Metastatic Breast Carcinoma in the Ovary (tissue), 3 donors: ENCODE measurements around a stretch of chr9.

DNA sequence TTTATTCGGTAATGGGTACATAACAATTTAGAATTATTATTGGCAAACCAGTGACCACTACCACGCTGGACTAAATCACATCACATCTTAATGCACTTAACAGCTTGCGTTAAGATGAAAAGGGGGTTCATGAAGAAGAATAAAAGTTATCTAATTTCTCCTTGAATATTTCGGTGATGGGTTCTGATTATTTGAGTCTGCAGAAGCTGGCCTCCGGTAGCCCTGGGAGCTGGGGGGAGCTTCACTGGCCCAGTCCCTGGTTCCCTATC lies 190.6 kb downstream of the FANCC start:
- PRO-cap, 3 experiments = no peak in any of the 3 experiments

GRCh38 chr9:95270842-95271061 lies 46.8 kb downstream of the FANCC start:
- PRO-cap, 3 experiments = no peak in any of the 3 experiments

DNA sequence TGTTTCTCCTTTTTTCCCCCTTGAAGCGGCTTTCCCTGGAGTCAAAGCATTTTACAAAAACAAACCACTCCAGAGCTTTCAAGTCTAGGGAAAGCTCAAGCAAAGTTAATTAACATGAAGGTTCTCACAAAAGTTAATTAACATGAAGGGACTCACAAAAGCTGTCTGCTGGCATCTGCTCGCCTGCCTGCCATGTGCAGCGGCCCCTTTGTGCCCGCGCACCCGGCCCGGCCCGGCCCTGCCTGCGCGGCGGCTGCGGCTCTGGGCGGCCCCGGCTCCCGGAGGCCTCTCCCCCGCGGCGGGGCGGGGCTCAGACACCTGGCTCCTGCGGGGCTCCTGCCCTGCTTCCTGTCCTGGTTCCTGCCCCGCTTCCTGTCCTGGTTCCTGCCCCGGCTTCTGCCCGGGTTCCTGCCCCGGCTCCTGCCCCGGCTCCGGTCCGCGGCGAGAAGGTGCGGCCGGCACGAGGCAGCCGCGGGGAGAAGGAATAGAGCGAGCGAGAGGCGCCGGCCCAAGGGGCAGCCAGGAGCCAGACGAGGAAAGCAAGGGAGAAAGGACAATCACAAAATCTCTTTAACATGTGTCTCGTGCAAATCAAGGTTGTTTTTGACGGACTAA lies 82.4 kb downstream of the PTCH1 start:
- PRO-cap, 3 experiments = peak in 3 of 3 experiments; most common plus-strand start position 434 of the sequence (in 2); most common minus-strand start position 290 of the sequence (in 2)

DNA sequence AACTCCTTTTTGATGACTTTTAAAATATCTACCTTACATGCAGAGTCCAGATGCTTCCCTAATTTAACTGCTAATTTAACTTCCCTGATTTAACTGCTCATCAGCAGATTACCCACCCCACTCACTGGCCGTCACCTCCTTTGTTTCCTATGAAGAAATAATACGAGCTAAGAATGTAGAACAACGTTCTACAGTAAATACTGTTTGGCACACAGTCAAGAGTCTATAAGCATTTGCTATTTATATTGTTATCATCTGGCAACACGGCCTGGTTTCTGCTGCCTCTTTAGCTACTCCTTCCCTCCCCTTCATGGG lies 75.7 kb downstream of the PTCH1 start:
- PRO-cap, 3 experiments = no peak in any of the 3 experiments

DNA sequence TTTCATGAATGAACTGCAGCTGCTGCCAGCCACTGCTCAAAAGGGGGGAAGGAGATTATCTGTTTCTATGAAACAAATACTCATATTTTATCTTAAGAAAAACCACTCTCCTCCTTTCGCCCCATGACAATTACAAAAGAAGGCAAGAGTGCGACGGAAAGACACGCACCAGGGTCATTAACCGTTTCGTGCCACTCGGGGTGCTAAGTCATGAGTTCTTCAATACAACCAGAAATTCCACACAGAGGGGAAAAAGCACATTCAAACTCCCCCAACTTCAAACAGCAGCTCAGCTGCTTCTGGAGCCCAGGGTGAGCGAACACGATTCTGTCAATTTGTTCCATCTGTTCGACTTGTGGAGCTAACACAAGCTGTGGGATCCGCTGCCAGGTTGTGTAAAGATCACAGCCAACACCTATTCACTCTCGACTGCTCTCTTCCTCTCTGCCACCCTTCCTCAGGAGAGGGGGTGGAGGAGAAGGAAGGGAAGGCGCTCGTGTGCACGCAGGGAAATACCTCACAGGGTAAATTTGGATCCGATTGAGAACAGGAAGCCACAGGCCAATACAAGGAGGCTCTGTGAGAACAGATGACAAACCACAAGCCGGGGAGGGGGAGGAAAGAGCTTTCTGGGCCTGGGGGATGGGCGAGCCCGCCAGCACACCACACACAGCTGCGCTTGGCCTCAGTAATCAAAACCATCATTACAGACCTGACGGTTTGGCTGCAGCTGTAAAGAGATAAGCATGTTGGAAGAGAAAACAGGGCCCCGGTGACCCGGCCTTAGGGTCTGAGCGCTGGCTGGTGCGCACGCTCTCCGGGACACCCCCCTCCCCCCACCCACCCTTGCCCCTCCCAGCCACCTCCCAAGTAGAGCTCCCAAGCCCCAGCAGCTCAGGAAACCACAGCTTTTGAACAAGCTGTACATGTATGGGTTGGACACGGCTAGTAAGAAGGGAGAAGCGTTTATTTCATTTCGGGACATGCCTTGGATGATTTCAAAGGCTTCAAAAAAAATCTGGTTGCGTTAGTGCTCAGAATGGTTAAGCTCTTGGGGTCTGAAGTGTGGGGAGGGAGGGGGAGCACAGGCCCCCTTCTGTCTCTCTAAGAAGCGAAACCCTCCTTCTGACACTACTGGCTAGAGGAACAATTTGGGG lies 46.5 kb downstream of the PTCH1 start:
- PRO-cap, 3 experiments = peak in 1 of 3 experiments; most common minus-strand start position 459 of the sequence (in 1)

GRCh38 chr9:95666744-95667293 lies 157.8 kb upstream of the PTCH1 start:
- PRO-cap, 3 experiments = peak in 1 of 3 experiments; most common plus-strand start chr9:95666994 (in 1)

- PRO-cap, 3 experiments = no peak in any of the 3 experiments
These were observed 120.5 kb upstream of the ERCC6L2 start for GRCh38 chr9:95754929-95755505.

DNA sequence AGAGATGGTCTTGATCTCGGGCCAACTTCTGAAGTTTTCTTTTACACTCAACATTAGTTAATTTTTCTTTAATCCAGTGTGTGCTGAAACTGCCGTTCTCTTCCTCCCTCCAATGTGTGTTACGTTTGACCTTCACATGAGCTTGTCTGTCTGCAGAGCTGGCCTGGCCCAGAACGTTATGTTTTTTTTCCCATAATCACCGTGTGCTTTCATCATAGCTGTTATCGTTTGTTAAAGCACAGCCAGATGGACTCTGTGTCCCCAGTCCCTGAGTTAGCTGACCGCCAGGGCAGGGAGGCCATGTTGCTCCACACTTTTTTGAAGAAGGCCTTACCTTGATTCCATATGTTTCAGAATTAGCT lies 55.8 kb downstream of the HSD17B3 start:
- PRO-cap, 3 experiments = no peak in any of the 3 experiments

- PRO-cap, 3 experiments = no peak in any of the 3 experiments
These were observed 37.6 kb downstream of the SLC35D2 start for GRCh38 chr9:96345949-96346243.

- PRO-cap, 3 experiments = no peak in any of the 3 experiments
These were observed 11.1 kb downstream of the ZNF367 start for GRCh38 chr9:96407100-96407425.

DNA sequence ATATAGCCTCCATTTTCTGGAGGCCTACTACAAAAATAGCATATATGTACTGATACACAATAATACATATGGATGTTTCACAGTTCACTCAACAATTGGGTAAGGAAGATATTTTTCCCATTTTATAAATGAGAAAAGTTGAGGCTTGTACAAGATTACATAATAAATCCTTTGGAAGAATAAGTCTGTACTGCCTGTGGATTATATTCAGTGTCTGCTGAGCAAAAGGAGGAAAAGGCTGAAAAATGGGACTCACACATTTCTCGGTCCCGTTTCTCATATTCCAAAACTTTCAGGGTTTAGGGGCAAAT lies 1.8 kb upstream of the ZNF367 start:
- PRO-cap, 3 experiments = no peak in any of the 3 experiments

DNA sequence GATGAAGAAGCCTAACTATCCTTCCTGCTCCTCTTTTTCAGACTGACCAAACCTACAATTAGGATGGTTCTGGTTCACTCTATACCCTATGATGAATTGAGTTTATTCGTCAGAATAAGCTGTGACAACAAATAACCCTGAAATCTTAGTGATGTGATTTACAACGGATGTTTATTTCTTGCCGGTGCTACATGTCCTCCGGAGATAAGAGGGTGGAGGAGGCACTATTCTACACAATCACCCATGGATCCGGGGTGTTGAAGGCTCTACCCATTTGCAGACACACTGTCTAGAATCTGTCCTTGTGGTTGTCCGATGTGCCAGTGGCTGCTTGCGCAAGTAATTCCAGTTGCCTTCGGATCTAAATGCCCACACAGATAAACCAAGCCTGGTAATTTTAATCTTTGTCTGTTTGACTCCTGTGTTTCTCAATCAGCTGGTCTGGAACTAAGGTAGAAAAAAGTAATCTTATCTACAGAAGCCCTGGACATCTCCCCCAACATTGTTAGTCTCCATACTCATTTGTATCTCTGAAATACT lies 44.7 kb downstream of the CDC14B start:
- PRO-cap, 3 experiments = no peak in any of the 3 experiments

DNA sequence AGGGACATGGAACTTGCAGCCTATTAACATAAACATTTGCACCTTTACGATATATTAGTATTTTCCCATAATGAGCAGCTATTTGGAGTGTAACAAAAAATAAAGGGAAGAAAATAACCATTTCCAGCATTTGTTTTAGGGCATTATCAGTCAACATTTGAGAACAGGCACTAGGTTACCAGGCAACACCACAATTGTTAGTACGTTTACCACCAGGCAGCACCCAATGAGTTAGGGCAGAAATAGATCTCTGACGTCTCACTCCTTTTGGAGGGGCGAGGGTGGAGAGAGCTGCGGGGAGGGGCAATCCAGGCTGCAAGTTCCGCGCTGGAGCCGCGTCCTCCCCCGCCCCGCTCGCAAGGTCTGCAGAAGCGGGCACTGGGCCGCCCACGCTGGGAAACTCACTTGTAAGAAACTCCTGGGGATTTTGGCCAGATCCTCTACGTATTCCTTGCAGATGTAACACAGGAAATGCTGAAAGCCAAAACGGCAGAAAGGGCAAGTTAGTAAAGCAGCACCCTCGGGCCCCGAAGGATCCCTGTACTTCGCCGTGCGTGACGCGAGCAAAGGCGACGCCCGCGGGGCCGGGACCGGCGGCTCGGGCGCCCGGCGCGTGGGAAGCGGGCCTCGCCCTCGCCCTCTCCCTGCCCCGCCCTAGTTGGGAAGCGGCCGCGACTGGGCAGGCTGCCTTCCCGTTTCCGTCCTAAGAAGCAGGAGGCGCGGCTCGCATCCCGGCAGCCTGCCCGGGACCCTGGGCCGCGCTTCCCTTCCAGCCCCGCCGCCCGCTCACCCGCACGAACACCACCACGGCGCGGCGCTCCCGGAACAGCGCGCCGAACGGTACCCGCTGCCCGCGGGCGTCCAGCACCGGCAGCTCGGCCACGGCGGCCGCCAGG lies 569 bp downstream of the PRXL2C start:
- PRO-cap, 3 experiments = peak in 2 of 3 experiments; most common plus-strand start position 306 of the sequence (in 2); most common minus-strand start position 565 of the sequence (in 1)

- PRO-cap, 3 experiments = no peak in any of the 3 experiments
These were observed 18.9 kb upstream of the ZNF510 start for GRCh38 chr9:96796686-96797308.

GRCh38 chr9:96892733-96893052 lies 36.0 kb upstream of the NUTM2G start:
- PRO-cap, 3 experiments = no peak in any of the 3 experiments

GRCh38 chr9:96895652-96896611 lies 32.7 kb upstream of the NUTM2G start:
- PRO-cap, 3 experiments = no peak in any of the 3 experiments

GRCh38 chr9:97214372-97215084 lies 92.9 kb upstream of the CCDC180 start:
- PRO-cap, 3 experiments = no peak in any of the 3 experiments

GRCh38 chr9:97625588-97626201 lies 7.5 kb downstream of the TSTD2 start:
- PRO-cap, 3 experiments = no peak in any of the 3 experiments

GRCh38 chr9:97660252-97660758 lies 26.7 kb downstream of the NCBP1 start:
- PRO-cap, 3 experiments = no peak in any of the 3 experiments

GRCh38 chr9:97876720-97877339 lies 23.8 kb downstream of the FOXE1 start:
- PRO-cap, 3 experiments = no peak in any of the 3 experiments